SK-MEL-5 (cell line): ENCODE measurements around a stretch of chr11.

DNA sequence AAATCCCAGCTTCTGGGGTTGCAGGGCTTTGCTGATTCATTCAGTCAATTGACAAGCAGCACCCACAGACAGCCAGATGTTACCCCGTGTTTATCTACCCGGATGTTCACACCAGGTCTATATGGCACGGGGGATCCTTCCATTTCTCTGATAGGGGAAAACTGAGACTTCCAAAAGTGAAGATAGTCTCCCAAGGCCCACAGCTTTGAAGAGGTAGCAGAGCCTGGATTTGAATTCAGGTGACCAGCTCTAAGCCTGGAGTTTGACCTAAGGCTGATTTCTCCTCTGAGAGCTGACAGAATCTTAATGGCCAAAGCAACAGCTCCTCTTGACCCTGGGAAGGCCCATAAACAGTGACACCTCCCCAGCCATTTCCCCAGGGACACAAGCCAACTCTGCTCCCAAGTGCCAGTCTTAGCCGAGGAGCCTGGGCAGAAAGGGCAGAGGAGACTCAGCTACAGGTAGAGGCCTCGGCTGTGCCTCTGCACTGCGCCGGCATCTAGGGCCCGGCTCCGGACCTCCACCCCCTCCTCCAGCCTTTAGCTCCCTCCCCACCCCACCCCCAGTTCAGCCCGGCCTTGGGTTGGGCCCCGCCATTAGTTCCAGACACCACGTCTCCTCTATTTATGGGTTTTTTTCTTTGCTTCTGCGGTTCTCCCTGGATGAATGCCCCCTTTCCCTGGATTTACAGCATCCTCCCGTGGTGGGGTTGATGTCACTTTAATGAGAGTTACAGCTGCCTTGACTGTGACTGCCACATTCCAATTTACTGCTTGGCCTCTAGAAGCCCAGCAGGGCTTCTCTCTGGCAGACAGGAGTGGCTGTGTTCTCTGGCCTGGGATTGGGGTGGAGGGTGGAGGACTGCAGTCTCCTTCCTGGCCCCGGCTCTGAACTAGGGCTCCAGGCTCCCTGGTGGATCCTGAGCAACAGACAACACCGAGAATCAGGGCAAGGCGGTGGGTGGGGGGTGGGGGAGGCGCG, 13.6 kb upstream of the OAF start:
RAMPAGE:
- cytosol, long total RNA: no peak
- long total RNA: no peak
- nucleus, long total RNA: no peak

RAMPAGE:
- cytosol, long total RNA: no peak
- long total RNA: no peak
- nucleus, long total RNA: no peak
Measured at GRCh38 chr11:120306330-120306877, 18.7 kb upstream of the TLCD5 start.

DNA sequence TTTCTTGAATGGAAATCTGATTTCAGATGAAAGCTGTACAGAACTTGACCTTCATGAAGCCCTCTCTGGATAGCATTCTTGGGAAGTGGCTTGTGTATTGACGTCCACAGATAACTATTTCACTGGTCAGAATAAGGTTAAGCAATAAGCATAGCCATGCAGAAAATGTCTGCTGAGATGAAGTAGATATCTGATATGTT, 1.1 kb downstream of the TLCD5 start:
RAMPAGE:
- cytosol, long total RNA: no peak
- long total RNA: no peak
- nucleus, long total RNA: no peak

GRCh38 chr11:120357603-120358533, 21.7 kb downstream of the ARHGEF12 start:
RAMPAGE:
- cytosol, long total RNA: no peak
- long total RNA: no peak
- nucleus, long total RNA: no peak

GRCh38 chr11:120431651-120432019, 79.9 kb upstream of the GRIK4 start:
RAMPAGE:
- cytosol, long total RNA: no peak
- long total RNA: no peak
- nucleus, long total RNA: no peak

RAMPAGE:
- cytosol, long total RNA: no peak
- long total RNA: no peak
- nucleus, long total RNA: no peak
Measured at GRCh38 chr11:120446351-120446577, 65.3 kb upstream of the GRIK4 start.

DNA sequence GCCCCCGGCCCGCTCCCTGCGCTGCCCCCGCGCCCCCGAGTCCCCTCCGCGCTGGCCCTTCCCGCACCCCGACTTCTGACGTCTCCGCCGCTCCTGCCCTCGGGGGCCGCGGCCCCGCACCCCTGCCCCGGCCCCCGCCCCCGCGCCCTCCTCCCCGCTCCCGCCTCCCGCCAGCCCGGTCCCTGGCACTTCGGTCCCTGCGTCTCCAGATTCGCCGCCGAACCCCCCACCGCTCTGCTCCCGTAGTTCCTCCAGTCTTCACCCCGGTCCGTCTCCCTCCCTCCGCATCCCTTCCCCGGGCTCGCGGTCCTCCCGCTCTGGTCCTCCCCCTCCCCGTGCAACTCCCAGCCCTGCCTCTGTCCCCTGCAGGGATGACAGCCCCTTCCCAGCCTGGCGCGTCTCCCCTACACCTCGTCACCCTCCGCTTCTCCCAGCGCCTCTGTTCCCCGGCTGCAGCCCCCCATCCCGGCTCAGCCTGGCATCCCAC, 407 bp downstream of the GRIK4 start:
RAMPAGE:
- cytosol, long total RNA: no peak
- long total RNA: no peak
- nucleus, long total RNA: no peak

RAMPAGE:
- cytosol, long total RNA: no peak
- long total RNA: no peak
- nucleus, long total RNA: no peak
Measured at GRCh38 chr11:120547631-120548323, 36.2 kb downstream of the GRIK4 start.

GRCh38 chr11:121293340-121293658, 728 bp downstream of the SC5D start:
RAMPAGE:
- cytosol, long total RNA: no peak
- long total RNA: no peak
- nucleus, long total RNA: no peak

RAMPAGE:
- cytosol, long total RNA: no peak
- long total RNA: no peak
- nucleus, long total RNA: no peak
Measured at GRCh38 chr11:121293763-121294278, 1.2 kb downstream of the SC5D start.

DNA sequence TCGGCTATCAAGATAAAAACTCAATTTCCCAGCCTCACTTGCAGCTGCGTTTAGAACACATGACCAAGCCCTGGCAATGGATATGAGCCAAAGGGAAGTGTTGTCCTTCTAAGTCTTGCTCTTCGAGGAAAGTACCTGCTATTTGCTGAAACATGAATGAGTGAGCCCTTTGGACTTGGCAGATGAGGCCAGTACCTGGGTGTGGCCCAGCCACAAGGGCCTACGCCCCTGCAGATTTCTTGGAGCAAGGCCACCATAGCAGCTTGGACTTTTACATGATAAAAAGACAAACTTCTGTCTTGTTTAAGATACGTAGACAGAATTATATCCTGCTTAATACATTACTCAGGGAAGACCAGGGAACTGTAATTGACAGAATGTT, 60.1 kb upstream of the SORL1 start:
RAMPAGE:
- cytosol, long total RNA: no peak
- long total RNA: no peak
- nucleus, long total RNA: no peak

GRCh38 chr11:121430180-121430791, 21.8 kb upstream of the SORL1 start:
RAMPAGE:
- cytosol, long total RNA: no peak
- long total RNA: no peak
- nucleus, long total RNA: no peak

DNA sequence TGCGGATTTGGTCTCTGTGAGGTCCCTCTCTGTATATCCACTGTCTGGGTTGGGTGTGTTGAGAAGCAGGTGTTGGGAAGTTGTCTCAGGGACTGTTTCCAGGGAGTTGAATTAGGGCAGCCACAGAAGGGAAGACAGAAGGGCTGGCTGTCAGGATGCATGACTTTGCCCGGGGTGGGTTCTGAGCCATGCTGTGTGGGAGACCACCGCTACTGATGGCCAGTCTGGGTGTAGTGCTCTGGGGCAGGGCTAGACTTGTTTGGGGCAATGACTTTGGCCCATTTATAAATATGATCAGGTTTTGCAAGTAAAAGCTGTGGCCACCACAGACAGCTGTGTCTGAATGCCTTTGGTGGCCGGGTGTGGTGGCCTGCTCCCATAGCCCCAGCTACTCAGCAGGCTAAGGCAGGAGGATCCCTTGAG, 19.5 kb downstream of the SORL1 start:
RAMPAGE:
- cytosol, long total RNA: no peak
- long total RNA: no peak
- nucleus, long total RNA: no peak

RAMPAGE:
- cytosol, long total RNA: no peak
- long total RNA: no peak
- nucleus, long total RNA: no peak
Measured at GRCh38 chr11:121479867-121480364, 27.8 kb downstream of the SORL1 start.

DNA sequence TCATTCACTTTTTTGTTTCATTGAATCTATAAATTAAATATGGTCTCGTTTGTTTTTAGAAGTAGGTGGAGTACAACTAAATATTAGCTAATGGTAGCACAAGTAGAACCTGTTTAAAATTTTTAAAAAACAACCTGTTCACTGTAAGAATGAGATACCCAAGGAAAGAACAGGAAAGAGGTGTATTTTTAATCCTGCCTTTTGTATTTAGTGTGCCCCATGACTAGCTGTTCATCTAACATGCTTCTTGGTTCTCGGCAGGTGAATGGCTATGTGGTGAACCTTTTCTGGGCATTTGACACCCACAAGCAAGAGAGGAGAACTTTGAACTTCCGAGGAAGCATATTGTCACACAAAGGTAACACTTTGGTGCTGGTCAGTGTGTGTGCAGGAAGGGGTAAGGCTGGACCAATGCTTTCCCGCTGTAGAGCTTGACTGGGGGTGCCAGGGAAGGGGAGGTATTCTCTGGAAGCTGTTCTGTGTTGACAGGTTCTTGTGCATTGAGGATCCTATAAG, 160.4 kb downstream of the SORL1 start:
RAMPAGE:
- cytosol, long total RNA: no peak
- long total RNA: no peak
- nucleus, long total RNA: no peak

DNA sequence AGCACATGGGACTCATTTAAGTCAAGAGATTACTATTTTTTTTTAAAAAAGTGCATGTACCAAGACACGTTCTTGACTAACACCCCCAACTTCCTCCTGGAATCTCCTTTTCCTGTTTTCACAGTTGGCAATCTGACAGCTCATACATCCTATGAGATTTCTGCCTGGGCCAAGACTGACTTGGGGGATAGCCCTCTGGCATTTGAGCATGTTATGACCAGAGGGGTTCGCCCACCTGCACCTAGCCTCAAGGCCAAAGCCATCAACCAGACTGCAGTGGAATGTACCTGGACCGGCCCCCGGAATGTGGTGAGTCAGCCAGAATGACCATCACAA, 162.6 kb downstream of the SORL1 start:
RAMPAGE:
- cytosol, long total RNA: no peak
- long total RNA: no peak
- nucleus, long total RNA: no peak

GRCh38 chr11:121632598-121633700, 180.8 kb downstream of the SORL1 start:
RAMPAGE:
- cytosol, long total RNA: no peak
- long total RNA: no peak
- nucleus, long total RNA: no peak

DNA sequence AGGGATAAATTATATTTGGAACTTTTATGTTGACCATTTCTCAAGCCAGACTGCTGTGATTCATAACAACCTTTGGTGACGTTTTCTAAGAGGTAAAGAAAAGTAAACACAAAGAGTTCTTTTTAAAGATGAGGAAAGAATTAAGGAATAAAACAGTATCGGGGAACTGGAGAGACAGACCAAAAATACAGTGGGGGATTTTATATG, 69.0 kb downstream of the BLID start:
RAMPAGE:
- cytosol, long total RNA: no peak
- long total RNA: no peak
- nucleus, long total RNA: no peak

DNA sequence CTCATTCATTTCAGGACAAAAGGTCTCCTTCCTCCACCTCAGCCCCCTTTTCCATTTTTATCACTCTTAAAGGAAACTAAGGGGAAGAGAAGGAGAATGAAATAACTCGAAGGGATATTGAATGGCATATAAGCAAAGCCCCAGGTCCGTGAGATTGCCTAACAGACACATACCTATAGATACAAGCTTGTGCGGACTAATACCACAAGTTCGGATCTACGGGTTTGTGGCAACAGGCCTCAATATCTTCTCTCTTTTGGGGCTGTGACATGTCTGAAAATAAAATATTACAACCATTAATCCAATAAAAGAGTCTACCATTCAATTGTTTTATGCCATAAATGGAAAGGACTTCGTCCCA, 36.0 kb upstream of the BLID start:
RAMPAGE:
- cytosol, long total RNA: no peak
- long total RNA: no peak
- nucleus, long total RNA: no peak

DNA sequence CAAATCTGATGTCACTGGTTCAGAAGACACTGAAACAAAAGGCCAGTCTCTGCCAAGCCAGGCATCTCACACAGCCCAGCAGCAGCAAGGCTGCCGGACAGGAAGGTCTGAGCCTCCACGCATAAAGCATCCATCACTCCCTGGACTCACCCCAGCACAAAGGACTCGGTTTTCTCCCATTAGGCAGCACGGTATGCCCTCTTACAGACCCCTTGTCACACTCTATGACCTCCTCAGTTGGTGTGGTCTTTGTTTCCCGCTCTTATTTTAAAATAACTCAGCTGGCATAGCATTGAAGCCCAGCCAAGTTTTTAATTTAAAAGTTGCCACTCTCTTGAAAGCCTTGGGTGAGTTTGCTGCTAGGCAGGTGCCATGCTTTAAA, 204.3 kb upstream of the BLID start:
RAMPAGE:
- cytosol, long total RNA: no peak
- long total RNA: no peak
- nucleus, long total RNA: no peak